Pericardium (tissue), 1 donor: Measurements from ENCODE around the genes SGPL1 and UNC5B.

DNA sequence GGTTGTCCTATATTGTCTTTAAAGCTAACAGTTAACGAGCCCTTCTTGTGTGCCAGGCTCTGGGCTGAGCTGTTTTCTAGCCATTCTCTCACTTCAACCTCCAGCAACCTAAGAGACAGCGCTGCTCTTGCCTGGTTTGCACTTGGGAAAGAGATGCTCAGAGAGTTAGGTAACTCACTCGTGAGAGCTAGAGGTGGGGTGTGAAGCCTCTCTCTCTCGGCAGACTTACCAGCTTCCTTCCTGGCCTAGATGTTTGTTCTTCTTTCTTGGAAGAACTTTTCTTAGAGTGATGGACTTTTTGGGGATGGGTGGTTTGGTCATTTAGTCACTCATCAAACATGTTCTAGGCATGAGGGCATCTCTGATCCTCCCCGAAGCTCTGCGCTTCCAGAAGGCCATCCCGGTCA is 14.2 kb downstream of the TSPAN15 start:
- RRBS = no CpG with 5 or more reads among the region's 7 CpGs

DNA sequence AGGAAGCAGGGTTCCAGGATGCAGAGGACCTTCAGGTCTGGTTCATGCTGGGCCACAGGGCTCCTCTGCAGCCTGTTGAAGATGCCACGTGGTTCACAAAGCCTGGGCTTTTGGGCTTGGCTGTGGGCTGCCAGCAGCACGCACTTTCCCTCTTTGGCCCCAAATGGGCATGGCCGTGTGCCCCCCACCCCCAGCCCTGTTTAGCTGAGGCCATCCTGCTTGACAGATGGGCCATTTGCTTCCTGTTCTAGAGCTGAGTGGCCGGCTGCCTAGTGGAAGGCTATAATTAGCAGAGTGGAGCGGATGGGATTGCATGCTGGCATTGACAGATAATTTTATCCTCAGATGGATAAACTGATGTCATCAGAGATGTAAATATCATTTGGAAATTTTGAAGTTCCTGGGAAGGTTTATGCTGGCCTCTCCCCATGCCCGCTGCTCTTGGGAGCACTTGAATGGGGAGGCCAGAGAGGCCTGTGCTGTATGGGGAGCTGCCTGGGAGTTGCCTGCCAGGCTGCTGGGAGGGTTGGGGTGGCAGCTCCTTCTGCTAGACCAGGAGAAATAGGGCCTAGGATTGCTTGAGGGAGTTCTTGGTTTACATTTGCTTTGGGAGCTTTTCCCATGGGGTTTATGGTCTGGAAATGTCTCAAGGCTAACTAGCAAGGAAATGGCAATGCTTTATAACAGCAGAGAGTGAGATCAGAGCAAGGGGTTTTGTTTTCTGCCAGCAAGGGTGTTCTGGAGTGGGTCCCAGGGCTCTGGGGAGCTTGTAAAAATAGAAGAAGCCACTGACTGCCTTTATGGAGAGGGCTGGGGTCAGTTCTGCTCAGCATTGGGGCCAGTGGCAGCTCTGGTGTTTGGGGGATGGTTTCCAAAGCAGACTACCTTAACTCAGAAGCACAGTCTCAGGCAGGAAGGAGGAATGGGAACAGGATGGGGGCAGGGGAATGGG is 28.4 kb downstream of the TSPAN15 start:
- RRBS = no CpG with 5 or more reads among the region's 6 CpGs

DNA sequence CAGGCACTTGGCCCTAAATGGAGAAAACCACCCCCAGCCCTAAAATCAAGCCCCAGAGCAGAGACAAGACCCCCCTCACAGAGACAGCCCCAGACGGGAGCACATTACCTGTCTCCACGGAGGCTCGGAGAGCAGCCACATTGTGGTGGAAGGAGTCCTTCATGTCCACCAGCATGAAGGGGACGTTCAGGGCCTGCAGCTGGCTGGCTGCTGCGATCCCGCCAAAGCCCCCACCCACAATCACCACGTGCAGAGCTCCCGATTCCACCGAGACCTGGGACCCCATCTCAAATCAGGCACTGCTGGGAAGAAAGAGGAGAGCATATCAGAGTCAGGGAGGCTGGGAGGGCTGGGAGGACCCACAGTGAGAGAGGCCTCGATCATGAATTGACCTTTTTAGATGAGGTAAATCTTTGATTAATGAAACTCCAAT is 8.8 kb downstream of the AIFM2 start:
- RRBS = no CpG with 5 or more reads among the region's 10 CpGs

DNA sequence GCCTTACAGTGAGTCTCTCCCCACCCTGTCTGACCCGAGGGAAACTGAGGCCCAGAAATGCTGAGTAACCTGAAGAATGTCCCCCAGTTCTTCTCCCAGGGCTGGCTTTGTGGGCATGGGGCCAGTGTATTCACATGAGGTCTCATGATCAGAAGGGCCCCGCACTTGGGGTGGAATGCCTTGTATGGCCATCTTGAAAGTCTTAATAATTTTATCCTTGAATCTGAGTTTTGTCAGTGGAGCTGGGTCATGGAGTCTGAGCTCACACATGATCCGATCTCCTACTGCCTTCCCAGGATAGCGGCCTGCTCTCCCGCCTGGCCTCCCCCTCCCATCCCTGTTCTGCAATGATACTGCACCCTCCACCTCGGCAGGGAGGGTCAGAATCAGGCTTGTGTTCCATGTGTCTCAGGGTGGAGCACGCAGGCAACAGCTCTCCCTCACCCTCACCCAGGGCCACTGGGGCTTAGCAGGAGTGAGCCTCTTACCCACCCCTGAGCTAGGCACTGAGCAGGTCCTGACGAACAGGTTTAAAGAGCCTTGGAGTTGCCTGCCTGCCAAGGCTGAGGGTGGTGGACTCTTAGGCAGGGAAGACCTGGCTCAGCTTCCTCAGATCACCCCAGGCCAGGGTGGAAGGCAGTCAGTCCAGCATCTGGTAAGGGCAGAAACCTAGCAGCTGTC is 41.4 kb upstream of the NPFFR1 start:
- RRBS = no CpG with 5 or more reads among the region's 8 CpGs

DNA sequence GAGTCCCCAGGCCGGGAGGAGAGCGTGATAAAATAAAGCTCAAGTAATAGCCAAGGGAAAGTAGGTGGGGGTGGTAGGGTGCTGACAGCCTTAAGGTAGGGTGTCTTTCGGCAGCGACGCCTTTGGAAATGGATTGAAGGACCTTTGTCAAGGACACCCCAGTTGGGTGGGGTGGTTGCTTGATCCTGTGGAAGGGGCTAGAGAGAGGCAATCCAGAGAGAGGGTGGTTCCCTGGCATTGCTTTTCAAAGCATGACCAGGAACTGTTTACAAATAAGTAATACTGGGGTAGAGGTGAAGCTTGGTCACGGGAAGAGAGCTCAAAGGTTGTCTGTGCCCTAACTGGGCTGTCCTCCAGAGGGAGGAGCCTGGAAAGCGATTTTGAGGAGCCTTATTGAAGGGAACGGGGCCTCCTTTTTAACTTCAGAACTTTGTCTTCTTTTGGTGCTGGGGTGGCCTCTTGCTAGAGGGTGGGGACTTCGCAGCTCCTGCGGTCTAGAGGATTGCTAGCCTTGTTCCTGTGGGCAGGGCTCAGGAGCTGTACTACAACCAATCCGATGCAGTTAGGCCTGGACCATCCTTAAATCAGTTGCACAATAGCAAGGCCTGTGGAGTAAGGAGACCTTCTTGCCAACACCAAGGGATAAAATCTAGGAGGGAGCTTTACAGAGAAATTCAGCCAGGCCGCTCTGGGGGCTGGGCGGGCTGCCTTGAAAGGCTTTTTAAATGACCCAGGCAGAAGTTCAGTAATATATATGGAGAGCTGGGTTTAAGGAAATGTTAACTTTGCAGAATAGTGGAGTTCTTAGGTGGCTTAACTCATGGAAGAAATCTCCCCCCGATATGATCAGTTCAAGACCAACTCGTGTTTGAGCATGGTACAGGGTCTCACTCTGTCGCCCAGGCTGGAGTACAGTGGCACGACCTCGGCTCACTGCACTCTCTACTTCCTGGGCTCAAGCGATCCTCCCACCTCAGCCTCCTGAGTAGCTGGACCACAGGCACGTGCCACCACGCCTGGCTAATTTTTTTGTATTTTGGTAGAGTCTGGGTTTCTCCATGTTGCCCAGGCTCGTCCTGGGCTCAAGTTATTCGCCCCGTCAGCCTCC is 1.5 kb downstream of the EIF4EBP2 start:
- RRBS = no CpG with 5 or more reads among the region's 24 CpGs

GRCh38 chr10:70419841-70420272 is 15.9 kb downstream of the EIF4EBP2 start:
- RRBS = no CpG with 5 or more reads among the region's 6 CpGs

- RRBS = no CpG with 5 or more reads among the region's 3 CpGs
These were observed 13.8 kb downstream of the NODAL start for GRCh38 chr10:70427635-70428227.

DNA sequence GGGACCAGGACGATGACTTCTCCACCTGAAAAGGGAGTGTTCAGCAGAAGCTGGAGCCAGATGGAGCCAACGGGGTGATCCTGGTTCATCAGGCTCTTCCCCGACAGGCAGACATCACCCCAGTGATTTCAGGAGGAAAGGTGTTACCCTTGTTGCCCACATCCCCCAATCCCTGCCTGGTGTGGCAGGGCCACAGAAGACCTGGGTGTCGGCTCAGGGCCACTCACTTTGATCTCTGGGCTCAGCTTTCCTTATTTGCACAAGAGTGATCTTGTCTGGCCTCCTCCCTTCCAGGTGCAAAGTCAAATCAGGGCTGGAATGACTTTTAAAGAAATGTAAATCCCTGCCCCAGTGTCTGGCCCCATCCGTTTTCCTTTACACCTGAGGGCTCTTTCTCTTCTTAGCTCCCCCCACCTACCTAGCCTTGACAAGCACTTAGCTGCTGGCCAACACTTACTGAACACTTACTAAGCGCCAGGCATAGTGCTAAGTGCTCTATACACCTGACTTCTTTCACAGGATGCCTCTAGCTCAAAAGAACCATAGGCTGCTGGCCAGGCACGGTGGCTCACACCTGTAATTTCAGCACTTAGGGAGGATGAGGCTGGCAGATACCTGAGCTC is 880 bp upstream of the NODAL start:
- RRBS = no CpG with 5 or more reads among the region's 7 CpGs

GRCh38 chr10:70653313-70653757 is 19.0 kb upstream of the ADAMTS14 start:
- RRBS = no CpG with 5 or more reads among the region's 11 CpGs

- RRBS = 2% methylated on average over 23 of the region's 51 CpGs
These were observed at the start of gene SGPL1 for GRCh38 chr10:70815554-70816161. SGPL1 (plus strand) TSS chr10:70815948.

DNA sequence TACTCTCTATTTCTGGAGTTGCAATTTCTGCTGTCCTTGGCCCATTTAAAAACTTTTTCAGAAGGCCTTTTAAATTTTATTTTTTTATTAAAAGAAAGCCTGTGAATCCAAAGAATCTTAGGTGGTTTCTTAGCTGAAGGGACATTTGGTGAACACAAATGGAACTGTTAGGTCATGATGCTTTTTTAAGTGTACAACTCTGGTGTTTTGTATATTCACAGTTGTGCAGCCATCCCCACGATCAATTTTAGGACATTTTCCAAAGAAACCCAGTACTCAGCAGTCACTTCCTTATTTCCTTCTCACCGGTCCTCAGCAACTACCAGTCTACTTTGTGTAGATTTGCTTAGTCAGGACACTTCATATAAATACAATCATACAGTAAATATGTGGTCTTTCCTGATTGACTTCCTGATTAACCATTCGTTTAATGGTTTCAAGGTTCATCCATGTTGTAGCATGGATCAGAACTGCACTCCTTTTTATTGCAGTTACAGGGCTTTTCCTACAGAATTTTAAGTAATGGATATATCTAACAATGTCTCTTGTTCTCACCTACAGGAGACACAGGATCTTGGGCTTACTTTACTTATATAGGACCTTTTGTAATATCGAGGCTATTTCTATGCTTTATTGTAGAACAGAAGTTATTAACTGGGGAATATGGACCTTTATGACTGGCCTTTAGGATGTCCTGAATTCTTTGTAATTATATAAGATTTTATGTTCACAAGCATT is 14.4 kb downstream of the SGPL1 start:
- RRBS = no CpG with 5 or more reads among the region's 4 CpGs

GRCh38 chr10:71212102-71213140 is at the start of gene UNC5B:
UNC5B (plus strand) TSS chr10:71212570.
- RRBS = 1% methylated on average over 55 of the region's 114 CpGs

DNA sequence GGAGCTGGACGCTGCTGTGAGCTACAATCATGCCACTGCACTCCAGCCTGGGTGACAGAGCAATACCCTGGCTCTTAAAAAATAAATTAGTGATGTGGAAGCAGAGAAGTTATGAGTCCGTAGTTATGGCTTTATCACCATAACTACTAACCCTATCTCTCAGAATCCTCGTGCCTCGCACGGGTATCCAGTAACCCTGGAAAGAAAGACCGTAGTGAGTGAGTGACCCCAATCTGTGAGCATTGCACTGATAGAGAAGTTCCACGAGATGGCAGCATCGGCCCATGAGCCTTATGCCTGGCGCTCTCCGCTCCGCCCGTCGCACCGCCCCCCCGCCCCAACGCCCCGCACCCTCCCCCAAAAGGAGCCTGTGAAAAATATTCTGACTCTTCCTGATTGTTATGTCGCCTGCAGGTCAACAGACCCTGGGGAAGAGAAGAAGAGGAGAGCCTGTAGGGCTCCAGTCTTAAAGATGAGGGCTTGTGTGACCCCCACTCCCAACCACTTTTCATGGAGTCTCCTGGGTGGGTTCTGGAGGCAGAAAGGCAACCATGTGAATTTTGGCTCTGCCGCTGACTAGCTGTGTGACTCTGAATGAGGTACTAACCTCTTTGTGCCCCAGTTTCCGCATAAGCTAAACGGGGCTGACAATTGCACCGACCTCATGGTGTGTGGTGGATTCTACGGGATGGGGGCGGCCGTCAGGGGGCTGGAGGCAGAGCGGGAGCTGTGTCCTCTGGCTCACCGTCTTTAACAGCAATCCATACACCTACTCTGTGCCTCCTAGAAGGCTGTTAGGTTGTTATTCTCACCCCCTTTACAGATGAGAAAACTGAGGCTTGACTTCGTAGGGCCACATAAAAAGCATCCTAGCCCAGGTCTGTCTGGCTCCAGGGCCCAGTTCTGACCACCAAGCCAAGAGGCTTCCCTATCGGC is 4.6 kb upstream of the SLC29A3 start:
- RRBS = no CpG with 5 or more reads among the region's 29 CpGs

- RRBS = no CpG with 5 or more reads among the region's 13 CpGs
These were observed 18.1 kb downstream of the SLC29A3 start for GRCh38 chr10:71337093-71337642.

- RRBS = no CpG with 5 or more reads among the region's 11 CpGs
These were observed 37.3 kb upstream of the CDH23 start for GRCh38 chr10:71359307-71359877.

GRCh38 chr10:71554804-71555173 is 158.1 kb downstream of the CDH23 start:
- RRBS = no CpG with 5 or more reads among the region's 2 CpGs

- RRBS = no CpG with 5 or more reads among the region's 3 CpGs
These were observed 35.3 kb downstream of the C10orf105 start for GRCh38 chr10:71684260-71684664.

- RRBS = no CpG with 5 or more reads among the region's 20 CpGs
These were observed 7.0 kb downstream of the C10orf105 start for GRCh38 chr10:71712375-71713260.

DNA sequence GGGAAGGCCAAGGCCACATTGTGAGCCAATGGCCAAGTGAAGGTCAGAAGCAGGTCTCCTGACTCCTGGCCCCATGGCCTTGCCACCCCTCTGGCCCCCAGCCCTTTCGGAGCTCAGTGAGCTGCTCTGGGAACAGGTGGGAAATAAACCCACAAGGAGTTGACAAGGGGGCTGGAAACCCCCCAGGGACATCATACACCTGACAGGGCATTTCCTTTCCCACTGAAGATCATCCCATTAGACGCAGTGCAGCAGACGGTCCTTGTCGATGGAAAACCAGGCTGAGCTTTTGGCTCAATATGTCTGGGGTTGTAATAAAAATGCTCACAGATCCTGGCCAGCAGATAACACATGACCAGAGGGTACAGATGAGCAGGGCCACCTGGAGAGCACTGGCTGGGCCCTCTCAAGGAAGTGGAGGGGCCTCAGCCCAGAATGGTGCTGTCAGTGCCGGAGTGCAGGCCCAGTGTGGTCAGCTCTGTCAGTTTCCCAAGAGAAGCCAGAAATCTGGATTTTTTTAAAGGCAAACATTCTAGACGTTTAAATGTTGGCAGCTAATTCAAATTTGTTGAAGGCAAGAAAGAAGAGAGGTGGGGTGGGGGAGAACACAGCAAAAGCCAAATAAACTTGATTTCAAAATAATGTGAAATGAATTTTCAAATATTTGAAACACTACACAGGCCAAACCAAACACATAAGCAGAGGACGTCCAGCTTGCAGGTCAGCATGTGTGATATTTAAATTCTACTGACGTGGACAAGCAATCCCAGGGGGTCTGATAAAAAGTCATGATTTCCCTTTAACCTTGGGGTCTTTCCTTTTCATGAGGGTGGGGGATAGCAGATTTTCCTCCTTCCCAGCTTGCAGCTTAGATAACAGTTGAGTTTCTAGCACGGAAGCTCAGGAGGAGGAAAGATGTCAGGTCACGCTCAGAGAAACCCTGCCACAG is 2.0 kb downstream of the C10orf105 start:
- RRBS = no CpG with 5 or more reads among the region's 10 CpGs